Left lung (tissue), 1 donor: ENCODE data around the gene ZNF683.

DNA sequence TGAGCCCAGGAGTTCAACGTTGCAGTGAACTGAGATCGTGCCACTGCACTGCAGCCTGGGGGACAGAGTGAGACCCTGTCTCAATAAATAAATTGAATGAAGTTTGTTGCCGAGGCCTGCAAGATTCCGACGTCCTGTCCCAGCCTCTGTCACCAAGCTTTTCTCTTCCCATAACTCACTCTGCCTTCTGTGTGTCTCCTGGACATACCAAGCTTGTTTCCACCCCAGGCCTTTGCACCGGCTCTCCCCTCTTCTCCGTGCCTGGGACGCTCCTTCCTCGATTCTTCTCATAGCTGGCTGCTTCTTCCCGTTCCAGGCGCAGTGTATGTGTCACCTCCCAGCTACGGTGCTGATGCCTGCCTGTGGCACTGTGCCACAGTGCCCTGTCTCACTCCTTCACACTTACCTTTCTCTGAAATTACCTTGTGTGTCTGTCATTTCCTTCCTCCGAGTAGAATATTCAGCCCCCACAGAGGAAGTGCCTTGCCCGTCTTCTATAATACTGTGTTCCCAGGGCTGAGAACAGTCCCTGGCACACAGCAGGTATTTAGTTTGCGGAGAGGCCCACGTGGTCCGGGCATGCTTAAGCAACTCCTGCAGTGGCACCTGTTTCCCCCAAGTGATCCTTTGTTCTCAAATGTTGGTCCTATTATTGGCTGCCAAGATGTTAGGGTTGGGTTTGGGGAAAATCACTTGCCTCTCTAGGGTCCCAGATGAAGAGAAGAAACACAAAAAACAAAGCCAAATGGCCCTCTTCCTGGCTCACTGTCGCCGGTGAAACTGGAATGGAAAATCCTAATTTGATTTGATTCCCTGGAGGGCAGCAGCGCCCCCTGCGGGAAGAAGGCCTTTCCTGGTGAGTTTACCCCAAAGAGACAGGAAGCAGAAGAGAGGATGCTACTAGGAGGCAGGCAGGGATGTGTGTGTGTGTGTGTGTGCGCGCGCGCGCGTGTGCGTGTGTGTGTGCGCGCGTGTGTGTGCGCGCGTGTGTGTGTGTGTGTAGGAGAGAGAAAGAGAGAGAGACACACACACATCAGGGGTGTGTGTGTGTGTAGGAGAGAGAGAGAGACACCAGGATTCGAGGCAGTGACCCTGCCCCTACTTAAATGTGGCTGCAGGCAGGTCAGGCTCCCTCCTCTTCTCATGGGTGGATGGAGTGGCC, 3.4 kb upstream of the SELENON start:
- PRO-cap = bidirectional peak, plus-strand start at position 550 of the sequence, minus-strand start at position 496 of the sequence

DNA sequence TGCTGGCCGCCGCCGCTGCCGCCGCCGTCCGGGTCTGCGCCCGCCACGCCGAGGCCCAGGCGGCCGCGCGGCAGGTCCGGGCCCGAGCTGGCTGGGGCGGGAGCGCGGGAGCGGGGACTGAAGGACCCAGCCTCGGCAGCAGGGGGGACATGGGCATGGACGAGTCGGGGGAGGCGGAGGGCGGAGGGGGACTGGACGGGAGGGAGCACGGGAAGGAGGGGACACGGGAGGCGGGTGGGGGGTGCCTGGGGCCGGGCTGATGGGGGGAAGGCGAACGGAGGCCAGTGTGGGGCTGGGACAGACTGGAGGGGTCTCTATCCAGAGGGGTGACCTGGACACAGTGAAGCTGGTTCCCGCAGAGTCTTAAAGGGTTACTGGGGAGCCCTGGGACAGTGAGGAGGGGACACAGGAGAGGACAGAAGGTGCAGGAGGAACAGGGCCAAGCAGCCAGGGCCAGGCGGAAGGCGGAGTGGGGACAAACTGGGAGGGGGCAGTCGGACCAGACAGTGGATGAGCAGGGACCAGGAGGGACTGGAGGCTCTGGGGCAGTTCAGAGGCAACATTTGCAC, 431 bp downstream of the SELENON start:
- PRO-cap = no peak

- PRO-cap = no peak
Measured at GRCh38 chr1:25807473-25808412, 7.8 kb downstream of the SELENON start.

DNA sequence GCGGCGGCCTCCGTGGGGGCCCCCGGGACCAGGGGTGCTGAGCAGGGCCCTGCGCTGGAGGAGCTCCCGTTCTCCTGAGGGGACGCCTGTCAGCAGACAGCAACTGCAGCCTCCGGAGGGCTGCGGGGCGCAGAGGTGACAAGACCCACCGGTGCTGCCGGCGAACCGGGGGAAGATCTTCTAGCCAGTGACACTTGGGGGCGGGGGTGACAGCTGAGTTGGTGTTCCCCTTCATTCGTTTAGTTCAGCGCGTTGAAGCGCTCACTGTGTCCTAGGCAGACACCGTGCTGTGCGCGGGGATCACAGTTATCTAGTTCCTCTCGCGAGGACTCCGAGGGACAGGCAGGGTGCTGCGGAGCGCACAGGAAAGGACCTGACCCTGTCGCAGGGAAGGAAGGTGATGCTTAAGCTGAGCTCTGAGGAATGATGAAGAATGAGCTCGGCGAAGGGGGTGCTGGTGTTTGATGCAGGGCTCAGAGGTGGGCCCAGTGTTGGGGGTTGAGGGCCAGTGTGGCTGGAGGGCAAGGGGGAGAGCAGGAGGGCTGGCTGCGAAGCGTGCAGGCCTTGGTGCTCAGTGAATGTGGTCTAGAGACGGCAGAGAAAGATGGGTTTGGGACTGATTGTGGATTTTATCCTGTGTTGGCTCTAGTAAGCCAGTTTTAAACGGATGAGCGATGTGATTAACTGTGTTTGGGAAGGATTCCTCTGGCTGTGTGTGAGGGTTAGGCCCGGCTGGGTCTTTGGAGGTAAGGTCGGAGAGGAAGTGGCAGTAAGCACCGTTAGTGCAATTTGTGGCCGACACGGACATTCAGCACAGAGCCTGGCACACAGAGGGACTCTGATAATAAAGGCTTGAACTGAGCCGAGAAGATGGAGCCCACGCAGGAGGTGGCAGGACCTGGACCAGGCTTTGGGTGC, 1.0 kb downstream of the MTFR1L start:
- PRO-cap = bidirectional peak, plus-strand start at position 313 of the sequence, minus-strand start at position 312 of the sequence

DNA sequence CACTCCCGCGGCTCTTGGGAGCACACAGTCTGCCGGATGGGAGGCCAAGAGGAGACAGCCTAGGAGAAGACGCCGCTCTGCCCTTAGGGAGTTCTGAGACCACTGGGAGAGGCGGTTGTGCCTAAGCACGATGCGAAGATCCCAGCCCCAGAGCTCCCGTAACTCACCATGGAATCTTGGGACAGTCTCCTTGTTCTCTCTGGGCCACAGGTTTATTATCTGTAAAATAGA, 744 bp upstream of the PAQR7 start:
- PRO-cap = no peak

GRCh38 chr1:25923144-25923660, 17.0 kb upstream of the STMN1 start:
- PRO-cap = bidirectional peak, plus-strand start at chr1:25923369, minus-strand start at chr1:25923475

GRCh38 chr1:25927615-25928088, 21.4 kb upstream of the STMN1 start:
- PRO-cap = no peak

DNA sequence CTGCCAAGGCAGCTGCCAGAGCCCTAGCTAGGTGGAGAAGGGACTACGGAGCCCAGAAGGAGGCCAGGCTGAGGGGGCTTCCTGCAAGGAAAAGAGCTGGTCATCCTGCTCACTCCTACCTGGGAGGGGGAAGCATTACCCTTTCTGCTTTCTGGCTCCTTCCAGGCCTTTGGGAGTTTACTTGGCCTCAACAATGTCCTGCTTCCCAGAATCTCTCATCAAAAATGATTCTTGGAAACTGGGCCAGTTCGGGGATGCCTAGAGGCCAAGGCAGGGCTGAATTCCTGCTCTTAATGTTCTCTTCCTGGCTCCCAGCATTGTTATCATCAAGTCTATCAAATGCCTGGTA, 7.5 kb upstream of the PAFAH2 start:
- PRO-cap = no peak

GRCh38 chr1:26049370-26050389, 3.8 kb upstream of the SLC30A2 start:
- PRO-cap = no peak

DNA sequence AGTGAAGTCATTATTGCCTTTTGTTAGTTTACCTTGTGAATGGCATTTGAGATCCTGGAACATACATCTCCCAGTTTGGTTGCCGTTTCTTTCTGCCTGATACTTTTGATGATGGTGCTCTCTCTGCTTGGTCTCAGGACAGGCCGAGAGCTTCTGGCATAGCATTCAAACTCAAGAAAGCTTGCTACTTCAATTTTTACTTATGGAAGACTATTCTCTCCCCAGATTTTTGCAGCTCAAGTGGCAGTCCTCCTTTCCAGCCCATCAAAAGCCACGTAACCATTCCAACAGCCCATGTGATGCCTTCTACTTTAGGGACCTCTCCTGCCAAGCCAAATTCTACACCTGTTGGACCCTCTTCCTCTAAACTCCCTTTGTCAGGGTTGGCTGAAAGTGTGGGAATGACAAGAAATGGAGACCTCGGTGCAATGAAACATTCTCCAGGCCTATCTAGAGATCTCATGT, 21.0 kb downstream of the CEP85 start:
- PRO-cap = no peak

- PRO-cap = unidirectional peak, plus-strand start at chr1:26283661
Measured at GRCh38 chr1:26283349-26283791, 3.5 kb downstream of the SH3BGRL3 start.

DNA sequence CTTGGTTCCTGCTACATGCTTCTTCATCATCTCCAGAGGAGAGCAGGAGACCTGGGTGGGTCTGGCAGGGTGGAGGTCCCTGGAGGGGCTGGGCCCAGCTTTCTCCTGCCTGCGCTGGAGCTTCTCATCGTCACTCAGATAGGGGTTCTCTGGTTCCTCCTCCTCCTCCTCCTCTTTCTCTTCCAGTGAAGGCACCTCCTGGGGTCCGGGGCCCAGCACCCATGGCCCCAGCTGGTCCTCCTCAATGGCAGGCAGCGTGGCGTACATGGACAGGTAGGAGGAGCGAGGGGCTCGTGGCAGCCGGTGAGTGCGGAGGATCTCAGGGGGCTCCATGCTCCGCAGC, 10.0 kb downstream of the CRYBG2 start:
- PRO-cap = no peak

- PRO-cap = no peak
Measured at GRCh38 chr1:26372669-26373106, at the start of gene ZNF683. Gene ZNF683 (minus strand): TSS chr1:26372750.

DNA sequence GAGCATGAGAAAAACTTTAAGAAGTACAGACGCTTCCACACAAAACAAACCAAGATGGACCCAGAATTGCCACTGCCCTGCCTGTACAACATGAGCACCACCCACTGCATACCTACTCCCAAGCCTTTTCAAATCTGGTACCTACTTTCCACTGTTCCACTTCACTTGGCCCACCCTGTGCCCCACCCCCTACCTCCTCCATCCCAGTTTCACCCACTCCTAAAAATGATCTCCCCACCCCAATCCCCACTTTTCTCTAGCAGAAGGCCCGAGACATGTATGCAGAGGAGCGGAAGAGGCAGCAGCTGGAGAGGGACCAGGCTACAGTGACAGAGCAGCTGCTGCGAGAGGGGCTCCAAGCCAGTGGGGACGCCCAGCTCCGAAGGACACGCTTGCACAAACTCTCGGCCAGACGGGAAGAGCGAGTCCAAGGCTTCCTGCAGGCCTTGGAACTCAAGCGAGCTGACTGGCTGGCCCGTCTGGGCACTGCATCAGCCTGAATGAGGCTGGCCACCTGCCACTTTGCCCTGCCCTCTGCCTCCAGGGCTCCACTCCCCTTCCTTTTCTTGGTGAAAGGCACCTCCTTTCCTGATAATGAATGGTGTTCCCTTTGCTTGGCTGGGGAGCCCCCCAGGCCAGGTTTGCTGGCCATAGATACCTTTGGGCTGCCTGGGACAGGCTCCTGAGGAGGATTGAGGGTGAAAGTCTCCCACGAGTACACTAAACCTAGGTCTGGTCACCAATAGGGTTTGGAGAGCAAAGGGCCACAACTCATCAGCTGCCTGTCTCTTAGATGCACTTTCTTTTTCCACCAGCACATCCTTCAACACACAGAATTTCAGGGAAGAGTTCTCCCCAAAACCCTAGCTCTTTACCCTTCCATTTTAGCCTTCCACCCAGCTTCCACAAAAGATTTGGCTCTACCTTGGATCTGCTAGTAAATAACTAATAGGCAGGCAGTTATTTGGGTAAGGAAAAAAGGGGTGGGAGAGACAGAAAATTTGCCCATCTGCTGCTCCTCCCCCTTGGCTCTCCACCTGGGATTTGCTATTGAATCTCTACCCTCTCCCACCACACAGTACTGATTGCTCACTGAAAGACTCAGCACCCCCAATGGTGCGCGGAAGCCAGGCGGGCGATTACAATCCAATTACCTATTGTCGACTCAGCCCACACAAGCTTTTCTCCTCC, 3.2 kb upstream of the HMGN2 start:
- PRO-cap = unidirectional peak, minus-strand start at position 561 of the sequence; unidirectional peak, minus-strand start at position 821 of the sequence

- PRO-cap = bidirectional peak, plus-strand start at chr1:26501131, minus-strand start at chr1:26500967; bidirectional peak, plus-strand start at chr1:26501674, minus-strand start at chr1:26501666
Measured at GRCh38 chr1:26500781-26501771, 28.5 kb upstream of the RPS6KA1 start.

- PRO-cap = no peak
Measured at GRCh38 chr1:26560612-26561233, 31.2 kb downstream of the RPS6KA1 start.

DNA sequence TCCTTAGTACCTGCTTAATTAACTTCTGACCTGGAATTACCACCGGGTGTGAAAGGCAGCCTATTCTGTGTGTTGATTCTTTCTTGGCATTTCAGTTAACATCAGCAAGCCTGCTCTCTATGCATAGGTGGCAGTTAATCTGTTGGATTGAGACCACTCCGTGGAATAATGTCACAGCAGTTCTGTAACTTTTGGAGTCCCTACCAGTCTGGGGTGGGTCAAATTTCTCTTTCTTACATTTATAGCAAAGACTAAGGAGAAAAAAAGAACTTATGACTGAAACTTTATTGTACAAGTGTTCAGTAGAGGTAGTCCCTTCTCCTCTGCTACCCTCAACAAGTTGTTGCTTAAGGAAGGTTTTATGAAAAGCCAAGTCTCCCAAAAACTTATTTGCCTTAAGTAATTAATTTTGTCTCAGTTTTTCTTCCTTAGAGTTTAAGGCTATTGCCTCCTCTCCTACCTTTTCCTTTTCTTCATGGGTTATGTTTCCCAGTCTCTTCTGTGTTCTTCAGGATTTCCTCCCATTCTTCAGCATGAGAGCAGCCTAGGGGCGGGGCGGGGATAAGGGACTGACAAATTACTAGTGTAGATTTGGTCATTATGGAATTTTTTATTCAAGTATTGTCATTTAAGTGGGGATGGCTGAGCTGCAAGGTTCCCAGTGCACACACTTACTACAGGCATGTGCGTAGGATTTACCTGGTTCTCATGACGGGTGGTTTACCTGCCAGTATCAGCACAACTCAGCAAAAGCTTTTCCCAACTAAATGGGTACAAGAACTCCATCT, 35.4 kb upstream of the PIGV start:
- PRO-cap = no peak

- PRO-cap = no peak
Measured at GRCh38 chr1:26768666-26769291, 19.0 kb upstream of the PIGV start.

- PRO-cap = bidirectional peak, plus-strand start at chr1:26789320, minus-strand start at chr1:26789253
Measured at GRCh38 chr1:26789010-26789775, 1.4 kb downstream of the PIGV start.

GRCh38 chr1:26800605-26800816, 12.8 kb downstream of the PIGV start:
- PRO-cap = no peak